Metastatic Pancreatic Carcinoma in the Ovary (tissue), 1 donor: ENCODE results near the gene IL33.

DNA sequence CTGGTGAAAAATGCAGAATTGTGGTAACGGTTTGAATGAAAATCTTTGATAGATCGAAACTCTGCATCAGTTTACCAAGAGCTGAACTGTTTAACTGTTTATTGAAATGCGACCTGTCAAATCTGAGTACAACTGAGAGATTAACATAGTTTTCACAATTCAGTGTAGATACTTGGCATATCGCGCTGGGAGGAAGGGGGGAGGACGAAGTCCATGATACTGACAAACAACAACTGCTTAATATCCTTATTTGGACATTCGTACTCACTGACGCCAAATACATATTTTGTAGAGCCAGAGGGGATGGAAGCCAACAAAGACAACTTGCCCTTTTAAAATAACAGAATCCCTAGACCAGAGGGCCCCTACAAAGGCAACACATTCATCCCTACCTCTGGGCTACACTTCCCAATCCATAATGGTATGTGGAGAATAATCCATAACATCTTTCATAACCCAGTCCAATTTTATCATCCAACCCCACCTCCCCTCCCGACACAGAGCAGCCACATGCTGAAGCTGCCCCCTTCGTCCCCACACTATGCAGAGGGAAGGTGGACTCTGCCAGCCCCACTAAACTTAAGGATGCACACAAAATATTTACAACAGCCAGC, 93.1 kb downstream of the GLIS3 start:
- PRO-cap = no peak

GRCh38 chr9:4268948-4269492, 30.8 kb downstream of the GLIS3 start:
- PRO-cap = no peak

GRCh38 chr9:4298807-4299414, 957 bp downstream of the GLIS3 start:
- PRO-cap = no peak

- PRO-cap = no peak
Measured at GRCh38 chr9:4492738-4493214, 2.5 kb downstream of the SLC1A1 start.

- PRO-cap = no peak
Measured at GRCh38 chr9:4517218-4517832, 27.1 kb downstream of the SLC1A1 start.

- PRO-cap = no peak
Measured at GRCh38 chr9:4549936-4550432, 59.7 kb downstream of the SLC1A1 start.

DNA sequence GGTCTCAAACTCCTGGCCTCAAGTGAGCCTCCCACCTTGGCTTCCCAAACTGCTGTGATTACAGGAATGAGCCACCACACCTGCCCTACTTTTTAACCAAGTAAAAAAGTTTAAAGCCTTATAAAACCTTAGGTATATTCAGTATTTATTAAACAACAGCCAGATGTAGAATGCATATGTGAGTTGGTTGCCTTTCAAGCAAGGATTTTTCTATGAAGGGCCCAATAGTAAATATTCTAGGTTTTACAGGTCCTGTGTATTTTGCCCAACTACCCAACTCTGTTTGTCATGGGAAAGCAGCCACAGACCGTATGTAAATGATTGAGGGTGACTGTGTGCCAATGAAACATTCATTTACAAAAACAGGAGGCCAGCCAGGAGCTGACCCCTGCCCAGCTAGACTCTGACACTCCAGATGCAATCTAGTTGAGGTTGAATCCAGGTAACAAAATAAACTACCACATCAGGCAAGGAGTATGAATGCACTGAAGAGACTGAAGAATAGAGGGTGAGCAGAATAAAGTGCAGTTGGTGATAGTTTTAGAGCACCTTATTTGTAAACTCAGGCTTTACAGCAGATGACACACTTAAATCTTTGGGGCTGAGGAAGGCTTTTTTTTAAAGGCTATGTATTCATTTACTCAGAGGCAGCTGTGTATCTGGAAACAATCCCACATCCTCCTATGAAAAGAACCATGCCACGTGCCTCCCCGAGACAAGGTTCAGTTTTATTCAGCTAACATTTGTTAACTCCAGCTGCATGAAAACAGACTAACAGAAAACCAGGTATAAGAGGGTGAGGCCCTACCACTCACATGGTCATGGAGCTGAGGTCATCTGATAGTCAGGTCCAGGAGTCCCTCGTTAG, 60.6 kb downstream of the SLC1A1 start:
- PRO-cap = no peak

DNA sequence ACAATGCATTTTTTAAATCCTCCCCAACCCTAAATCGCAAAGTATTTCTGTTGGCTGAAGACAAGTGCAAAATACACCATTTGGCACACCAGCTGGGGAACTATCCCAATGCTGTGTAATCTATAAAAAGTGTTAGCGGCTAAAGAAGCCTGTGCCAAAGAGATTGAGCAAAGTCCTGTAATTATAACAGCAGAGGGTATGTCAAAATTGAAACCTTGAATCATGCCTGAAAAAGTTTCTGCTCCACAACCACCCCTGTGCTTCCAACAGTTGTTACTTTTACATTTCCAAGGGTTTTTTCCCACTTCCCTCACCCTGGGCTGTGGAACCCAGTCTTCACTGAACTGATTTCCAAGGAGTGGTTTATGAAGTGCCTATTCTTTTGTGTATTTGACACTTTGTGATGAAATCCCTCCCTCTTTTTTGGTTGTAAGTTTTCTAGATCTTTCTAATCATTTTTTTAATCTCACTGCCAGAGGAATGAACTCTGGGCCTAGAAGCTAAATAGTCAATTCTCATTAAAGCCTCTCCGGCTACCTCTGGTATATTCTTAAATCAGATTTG, 83.0 kb upstream of the PLPP6 start:
- PRO-cap = no peak

- PRO-cap = no peak
Measured at GRCh38 chr9:4606068-4606445, 56.0 kb upstream of the PLPP6 start.

GRCh38 chr9:4665158-4665956, 923 bp downstream of the SPATA6L start:
- PRO-cap = no peak

GRCh38 chr9:4674753-4675164, 4.6 kb upstream of the CDC37L1 start:
- PRO-cap = no peak

DNA sequence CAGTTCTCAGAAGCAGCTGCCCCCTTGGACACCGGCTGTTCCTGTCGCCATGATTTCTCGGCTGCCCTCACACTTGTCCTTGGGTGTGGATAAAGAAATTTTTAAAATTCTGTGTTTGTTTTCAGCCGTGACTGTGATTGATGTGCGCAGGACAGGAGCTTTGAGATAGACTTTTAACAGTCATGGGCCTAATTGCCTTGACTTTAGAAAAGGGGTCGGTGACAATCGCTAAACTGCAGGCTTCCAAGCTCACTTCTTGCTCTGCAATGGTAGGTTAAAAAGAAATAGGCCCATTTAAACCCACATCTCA, 882 bp downstream of the RCL1 start:
- PRO-cap = no peak

- PRO-cap = no peak
Measured at GRCh38 chr9:4822061-4822454, 29.3 kb downstream of the RCL1 start.

GRCh38 chr9:5488465-5489061, 21.8 kb upstream of the PDCD1LG2 start:
- PRO-cap = no peak

DNA sequence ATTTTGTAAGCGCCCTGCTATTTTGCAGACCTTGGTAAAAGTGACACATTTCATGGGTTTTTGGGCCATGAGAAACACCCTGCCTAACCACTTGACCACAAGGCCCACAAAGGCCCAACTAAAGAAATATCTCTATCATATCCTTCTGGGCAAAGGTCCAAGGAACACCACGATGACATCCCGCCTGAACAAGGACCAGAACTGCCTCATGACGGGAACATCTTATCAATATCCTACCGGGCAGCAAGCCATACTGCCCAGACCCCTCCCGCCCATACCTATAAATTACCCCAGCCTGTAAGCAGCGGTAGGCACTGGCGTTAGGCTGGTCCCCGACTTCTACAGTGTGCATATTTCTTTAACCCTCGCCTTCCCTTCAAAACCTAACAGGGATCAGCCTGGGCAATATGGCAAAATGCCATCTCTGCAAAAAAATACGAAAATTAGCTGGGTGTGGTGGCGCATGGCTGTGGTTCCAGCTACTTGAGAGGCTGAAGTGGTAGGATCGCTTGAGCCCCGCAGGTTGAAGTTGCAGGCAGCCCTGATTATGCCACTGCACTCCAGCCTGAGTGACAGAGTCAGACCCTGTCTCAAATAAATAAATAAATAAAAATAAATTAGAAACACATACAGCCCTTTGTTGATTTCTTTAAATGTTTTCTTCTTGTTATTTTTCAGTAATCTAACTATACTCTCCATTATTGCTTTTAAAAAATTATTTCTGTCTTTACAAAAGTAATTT, 9.5 kb upstream of the PDCD1LG2 start:
- PRO-cap = no peak

- PRO-cap = no peak
Measured at GRCh38 chr9:5621167-5621704, 7.7 kb upstream of the RIC1 start.

- PRO-cap = no peak
Measured at GRCh38 chr9:5785792-5786466, 47.0 kb downstream of the ERMP1 start.

GRCh38 chr9:5869744-5870159, 20.9 kb upstream of the MLANA start:
- PRO-cap = no peak

DNA sequence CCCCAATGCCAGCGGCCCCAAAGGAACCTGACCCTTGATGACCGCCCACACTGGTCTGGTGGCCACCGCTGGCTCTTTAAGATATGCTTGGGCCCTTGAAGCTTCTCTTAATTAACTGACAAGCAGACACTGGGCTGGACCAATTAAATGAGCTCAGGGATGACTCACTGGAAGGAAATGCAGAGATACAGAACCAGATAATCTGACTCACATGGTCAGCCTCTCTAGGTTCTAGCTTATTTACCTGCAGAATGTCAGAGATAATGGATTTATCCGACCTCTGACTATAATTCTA, 11.2 kb upstream of the MLANA start:
- PRO-cap = no peak

DNA sequence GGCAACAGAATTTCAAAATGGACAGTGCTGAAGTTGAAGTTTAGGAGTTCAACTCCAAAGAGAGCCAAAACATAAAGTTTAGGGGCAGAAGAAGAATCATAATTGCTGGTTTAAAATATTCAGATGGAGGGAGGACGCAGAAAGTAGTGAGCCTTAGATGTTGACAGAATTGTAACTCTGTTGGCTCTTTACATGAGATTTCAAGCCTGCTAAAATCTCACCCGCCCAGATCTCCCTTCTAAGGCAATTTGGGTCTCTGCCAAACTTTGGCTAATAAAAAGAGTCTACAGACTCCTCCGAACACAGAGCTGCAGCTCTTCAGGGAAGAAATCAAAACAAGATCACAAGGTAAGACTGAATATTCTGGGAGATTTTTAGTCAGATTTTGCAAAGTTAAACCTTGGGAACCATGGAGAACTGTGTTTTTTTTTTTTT, at the start of gene IL33:
IL33 (plus strand) TSS at position 303 of the 435 bp plus-strand sequence.
- PRO-cap = no peak